Omental fat pad (tissue), 4 donors: ENCODE measurements around the gene PSMD3.

DNA sequence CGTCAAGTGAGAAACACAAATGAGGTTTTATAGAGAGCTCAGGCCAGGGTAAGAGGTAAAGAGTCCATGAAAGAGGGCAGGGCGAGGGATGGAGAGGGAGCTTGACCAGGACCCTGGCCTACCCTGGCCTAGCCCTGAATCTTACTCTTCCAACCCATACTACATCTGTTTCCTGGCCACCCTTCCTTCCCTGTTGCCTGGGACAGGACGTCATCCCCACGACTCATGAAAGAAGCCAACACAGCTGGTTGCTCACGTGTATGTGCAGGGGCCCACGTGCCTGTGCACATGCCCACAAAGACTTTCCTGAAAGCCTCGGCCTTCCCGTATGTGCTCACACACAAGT is 7.2 kb downstream of the PLXDC1 start:
- PRO-cap: no peak
- RAMPAGE, long total RNA, 4 experiments: no peak in any of the 4 experiments

DNA sequence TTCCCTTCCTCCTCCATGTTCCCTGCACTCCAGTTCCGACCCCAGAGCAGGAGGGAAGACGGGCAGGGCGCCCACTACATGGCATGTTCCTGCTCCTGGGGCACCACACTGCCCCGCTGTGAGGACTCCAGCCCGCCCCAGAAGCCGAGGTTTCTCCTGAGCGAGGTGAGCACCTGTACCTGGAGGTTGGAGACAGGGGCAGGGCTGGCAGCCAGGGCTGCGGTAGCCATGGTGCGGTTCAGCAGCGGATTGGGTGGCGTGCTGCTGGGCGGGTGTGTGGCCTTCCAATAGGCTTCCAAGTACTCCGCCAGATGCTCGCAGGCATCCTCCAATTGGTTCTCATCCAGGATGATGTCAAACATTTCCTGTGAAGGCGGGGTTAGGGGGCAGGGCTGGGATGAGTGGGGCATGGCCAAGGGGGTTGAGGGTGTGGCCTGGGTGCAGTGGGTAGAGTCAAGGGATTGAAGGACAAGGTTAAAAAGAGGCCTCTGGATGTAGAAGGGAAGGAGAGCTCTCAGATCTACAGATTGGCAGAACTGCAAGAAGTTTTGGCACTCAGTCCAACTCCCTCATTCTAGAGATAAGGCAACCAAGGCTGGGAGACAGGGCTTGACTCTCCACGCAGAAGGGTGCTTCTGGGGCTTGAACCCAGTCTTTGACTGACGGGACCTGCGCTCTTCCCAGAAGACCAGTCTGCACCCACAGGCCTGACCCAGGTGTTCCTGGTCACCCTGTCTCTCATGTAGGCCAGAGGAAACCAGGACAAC is 11.4 kb upstream of the ARL5C start:
- PRO-cap: no peak
- RAMPAGE, long total RNA, 4 experiments: no peak in any of the 4 experiments

DNA sequence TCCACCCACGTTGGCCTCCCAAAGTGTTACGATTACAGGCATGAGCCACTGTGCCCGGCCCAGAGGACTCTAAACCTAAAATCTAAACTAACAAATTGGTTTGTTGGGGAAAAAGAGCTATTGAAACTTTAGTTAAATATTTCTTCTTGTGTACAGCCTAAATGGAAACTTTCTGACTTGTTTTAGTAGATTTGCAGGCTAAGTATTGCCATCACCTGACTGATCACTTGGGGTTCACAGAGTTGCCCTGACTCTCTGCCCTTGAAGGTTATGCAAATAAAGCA is 2.4 kb upstream of the MED1 start:
- PRO-cap: no peak
- RAMPAGE, long total RNA, 4 experiments: no peak in any of the 4 experiments

DNA sequence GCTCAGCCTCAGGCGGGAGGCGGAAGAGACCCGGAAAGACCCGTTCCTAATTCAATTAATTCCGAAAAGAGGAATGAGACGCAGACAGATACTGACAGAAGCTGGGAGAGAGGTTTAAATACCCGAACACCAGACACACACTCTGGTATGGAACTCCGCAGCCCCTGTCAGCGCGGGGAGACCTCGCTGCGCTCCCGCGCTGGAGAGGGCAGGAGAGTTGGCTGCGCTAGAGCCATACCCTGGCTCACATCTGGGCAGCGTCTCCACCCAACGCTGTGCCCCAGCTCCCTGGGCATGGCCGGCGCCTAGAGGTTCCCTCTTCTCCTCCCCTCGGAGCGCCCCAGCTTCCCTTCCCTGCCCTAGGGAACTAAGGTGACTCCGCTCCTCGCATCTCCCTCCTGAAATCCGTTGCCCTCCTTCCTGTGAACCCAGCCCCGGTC is 8.0 kb downstream of the NEUROD2 start:
- PRO-cap: no peak
- RAMPAGE, long total RNA, 4 experiments: no peak in any of the 4 experiments

DNA sequence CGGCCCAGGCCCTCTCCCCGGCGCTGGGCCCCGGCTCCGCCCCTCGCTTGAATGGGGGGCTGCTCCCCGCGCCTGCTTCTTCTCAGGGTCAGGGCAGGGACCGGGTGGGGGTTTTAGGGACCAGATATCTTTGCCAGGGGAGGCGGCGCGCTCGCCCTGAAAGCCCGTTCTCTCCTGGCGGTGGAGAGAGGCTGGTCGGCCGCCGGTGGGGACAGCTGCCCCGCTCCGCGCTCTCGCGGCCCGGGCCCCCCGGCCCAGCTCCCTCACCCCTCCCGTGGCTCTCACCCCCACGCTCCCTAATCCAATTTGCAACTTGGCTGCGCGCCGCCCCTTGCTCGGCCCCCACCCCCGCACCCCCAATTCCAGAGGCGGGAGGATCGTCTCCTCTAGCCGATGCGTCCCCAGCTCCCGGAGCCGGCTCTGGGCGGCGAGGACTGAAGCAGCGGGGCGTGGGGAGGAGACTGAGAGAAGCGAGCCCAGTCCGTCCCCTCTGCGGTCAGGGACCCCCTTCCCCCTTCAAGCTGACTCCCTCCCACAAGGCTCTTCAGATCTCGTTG is 838 bp downstream of the NEUROD2 start:
- PRO-cap: no peak
- RAMPAGE, long total RNA, 4 experiments: no peak in any of the 4 experiments

- PRO-cap: no peak
- RAMPAGE, long total RNA, 4 experiments: no peak in any of the 4 experiments
Observed at GRCh38 chr17:39627042-39627876, 507 bp downstream of the PPP1R1B start.

DNA sequence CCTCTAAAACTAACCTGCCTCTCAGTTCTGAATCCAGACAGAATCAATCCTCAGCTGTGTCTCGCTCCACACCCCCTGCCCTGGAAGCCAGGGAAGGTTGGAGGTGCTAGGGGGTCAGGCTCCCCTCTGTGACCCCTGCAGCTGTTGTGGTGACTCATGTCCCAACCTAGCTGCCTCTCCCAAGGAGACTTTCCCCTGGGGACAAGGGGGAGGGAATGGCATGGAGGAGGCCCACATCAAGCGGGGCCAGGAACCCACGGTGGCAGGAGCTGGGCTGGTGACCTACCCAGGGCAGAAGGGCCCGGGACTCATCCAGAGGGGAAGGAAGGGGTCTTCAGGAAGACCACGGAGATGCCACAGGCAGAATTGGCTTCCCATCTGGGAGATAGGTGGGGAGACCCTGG is 1.3 kb upstream of the PNMT start:
- PRO-cap: no peak
- RAMPAGE, long total RNA, 4 experiments: no peak in any of the 4 experiments

GRCh38 chr17:39702670-39703544 is 3.0 kb downstream of the ERBB2 start:
- PRO-cap: no peak
- RAMPAGE, long total RNA, 4 experiments: no peak in any of the 4 experiments

DNA sequence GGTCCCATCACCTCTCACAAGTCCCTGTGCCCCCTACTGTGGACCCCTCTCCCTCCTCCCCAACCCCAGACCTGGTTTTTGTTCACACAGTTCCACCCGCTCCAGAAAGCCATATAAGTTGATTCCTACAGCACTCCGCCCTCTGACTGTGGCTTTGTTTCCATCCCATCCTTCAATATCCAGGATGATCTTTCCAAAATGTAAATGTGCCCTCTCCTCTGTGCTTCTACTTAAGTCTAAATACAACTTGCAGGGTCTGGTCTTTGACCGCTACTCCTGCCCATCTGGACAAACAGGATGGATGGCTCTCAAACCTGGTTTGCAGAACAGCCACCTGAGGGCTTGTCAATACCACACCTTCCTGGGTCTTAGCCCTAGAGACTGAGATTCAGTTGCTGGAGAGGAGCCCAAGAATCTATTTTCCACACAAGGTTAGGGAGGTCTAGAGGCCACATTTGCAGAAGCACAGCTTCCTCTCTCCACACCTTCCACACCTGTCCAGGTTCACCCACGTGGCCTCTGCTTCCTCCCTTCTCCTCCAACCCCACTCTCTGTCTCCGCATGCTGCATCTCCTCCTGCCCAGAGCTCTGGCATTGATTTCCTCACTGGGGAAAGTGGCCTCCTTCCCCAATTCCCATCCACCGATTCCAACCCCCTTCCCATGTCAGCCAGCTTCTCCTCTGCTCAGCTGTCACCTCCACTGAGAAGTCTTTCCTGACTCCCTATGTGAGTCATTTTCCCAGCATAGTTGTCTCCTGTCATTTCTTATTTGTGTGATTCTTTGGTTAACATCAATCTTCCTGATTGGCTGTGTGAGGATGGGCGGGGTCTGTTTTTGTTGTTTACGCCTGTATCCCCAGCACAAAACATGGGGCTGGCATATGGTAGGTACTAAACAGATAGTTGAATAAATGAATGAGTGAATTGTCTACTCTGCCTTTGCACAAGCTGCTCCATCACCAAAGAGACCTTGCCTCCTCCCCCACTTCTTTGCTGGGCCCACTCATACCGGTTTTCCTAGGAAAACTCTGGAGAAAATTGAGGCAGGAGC is 1.7 kb upstream of the GRB7 start:
- PRO-cap: no peak
- RAMPAGE, long total RNA, 4 experiments: no peak in any of the 4 experiments

GRCh38 chr17:39738501-39739035 is 830 bp downstream of the GRB7 start:
- PRO-cap: no peak
- RAMPAGE, long total RNA, 4 experiments: no peak in any of the 4 experiments

DNA sequence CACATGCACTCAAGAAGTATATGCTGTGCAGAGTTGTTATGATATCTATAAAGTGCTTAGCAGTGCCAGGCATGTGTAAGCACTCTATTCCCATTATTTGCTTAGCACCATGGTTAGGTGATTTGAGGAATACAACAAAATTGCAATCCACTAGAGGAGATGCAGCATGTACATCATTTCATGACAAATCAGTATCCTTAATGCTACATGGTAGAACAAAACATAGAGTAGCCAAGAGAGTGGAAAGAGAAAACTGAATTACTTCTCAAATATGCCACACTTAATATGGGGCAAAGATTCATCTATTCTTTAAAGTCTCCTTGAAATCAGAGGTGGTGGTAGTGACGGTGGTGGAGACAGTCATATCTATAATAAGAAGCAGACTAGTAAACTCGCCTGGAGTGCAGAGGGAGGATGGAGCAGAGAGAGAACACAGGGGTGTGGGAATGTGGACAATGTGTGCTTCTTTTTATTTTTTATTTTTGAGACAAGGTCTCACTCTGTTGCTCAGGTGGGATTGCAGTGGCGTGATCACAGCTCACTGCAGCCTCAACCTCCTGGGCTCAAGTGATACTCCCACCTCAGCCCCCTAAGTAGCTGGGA is 33.6 kb downstream of the GRB7 start:
- PRO-cap: no peak
- RAMPAGE, long total RNA, 4 experiments: no peak in any of the 4 experiments

- PRO-cap: no peak
- RAMPAGE, long total RNA, 4 experiments: no peak in any of the 4 experiments
Observed at GRCh38 chr17:39774990-39775588, 37.4 kb downstream of the GRB7 start.

DNA sequence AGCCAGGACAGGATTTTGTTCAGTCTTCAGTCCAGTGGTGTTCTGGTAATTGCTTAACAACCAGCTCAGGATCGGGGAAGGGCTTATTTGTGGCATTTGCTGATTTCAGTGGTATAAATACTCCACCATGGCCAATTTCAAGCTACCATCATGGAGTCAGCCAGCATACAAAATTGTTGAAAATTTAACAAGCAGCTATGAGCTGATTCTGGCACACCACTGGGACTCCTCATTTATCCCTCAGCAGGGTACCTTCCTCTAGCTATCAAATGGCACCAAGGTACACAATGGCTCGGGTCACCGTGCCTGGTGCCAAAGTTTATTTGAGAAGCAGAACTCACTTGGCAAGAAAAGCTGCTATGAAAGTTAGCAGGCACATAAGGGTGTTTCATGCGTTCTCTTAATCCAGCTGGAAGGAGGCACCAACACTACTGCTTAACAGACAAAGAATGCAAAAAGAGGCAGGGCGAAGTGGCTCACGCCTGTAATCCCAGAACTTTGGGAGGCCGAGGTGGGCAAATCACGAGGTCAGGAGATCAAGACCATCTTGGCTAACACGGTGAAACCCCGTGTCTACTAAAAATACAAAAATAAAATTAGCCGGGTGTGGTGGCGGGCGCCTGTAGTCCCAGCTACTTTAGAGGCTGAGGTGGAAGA is 51.6 kb downstream of the IKZF3 start:
- PRO-cap: no peak
- RAMPAGE, long total RNA, 4 experiments: no peak in any of the 4 experiments

- PRO-cap: no peak
- RAMPAGE, long total RNA, 4 experiments: no peak in any of the 4 experiments
Observed at GRCh38 chr17:39904535-39905162, 13.8 kb downstream of the GSDMB start.

DNA sequence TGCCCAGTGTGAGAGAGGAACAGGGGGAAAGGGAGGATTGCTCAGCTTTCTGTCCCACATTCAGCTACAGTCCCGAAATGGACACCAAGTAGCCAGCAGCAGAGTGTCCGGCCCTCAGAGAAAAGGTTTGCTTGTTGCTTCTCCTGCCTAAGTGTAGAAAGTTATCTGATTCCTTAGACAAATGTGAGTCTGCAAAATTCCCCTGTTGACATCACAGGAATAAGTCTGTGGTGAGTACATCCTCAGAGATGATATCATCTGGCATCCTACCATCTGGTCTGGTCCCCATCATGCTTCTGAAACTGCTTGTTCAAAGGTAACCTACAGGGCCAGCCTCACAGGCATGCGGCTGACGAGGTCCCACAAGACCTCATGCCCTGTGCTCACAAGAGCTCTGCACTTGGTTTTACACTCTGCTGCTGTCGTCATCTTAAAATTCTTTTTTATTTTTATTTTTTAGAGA is 12.5 kb downstream of the LRRC3C start:
- PRO-cap: no peak
- RAMPAGE, long total RNA, 4 experiments: no peak in any of the 4 experiments

DNA sequence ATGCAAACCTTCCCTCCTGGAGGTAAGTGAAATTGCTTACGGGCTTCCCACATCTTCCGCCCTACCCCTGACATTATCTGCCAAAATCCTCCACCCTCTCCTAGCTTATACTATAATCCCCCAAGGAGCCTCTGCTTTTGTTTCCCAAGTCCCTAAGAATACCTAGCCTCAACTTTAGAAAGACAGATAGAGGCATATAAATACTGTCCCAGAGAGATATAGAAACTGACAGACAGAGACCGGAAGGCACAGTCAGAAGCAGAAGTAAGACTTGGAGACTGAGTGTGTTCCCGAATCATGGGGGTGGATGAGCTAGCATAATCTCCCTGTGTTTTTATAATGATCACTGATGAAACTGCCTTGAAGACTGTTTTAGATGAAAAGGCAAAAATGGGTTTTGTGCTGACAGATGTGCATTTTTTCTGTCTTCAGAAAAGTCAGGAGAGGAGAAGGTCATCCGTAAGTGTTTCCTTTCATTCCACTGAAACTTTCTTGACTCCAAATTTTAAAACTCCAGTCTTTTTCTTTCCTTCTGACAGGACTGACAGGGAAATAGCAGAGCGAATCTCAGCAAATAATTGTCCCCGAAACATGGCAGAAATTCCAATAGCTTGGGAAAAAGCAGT is 8.3 kb upstream of the PSMD3 start:
- PRO-cap: no peak
- RAMPAGE, long total RNA, 4 experiments: no peak in any of the 4 experiments

- PRO-cap: no peak
- RAMPAGE, long total RNA, 4 experiments: start-site peak on the plus strand in 2 of 4 experiments, at chr17:39980821-39980877 at its widest, 516 to 1,493 reads per replicate
Observed at GRCh38 chr17:39980173-39981282, at the start of gene PSMD3. PSMD3 (plus strand) TSS chr17:39980807.

GRCh38 chr17:40011877-40012537 is 3.2 kb upstream of the CSF3 start:
- PRO-cap: no peak
- RAMPAGE, long total RNA, 4 experiments: no peak in any of the 4 experiments

GRCh38 chr17:40017313-40018130 is 2.3 kb downstream of the CSF3 start:
- PRO-cap: no peak
- RAMPAGE, long total RNA, 4 experiments: no peak in any of the 4 experiments

DNA sequence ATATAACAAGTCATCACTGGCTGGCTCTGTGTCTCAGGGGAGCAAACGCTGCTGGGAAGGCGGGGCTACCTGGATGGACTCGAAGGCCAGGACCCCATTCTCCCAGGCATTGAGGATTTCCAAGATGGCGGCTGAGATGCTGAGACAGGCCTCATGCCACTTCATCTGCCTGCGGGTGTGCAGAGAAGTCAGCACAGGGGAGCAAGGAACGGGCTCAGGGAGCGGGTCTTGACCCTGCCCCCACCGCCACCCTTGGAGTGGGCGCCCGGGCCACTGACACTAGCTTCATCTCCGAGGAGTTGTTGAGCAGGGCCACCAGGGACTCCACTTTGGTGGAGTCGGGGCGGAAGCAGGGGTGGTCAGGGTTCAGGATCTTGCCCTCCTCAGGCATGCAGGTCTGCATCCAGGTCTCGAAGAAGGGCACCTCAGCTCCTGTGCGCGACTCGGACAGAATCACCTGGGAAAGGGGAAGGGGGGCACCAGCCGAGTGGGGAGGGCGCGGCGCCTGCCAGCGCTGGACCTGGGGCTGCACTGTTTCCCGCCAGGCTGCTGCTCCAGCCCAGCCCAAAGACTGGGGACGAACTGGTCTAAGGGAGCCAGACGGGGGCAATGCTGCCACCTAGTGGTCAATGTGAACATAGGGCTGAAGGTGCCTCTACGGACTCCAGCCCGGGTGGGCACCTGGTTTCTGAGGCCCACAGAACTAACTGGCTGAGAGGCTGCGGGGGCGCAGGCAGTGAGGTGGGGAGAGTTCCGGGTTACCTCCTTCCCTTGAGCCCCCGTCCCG is 11.5 kb downstream of the CSF3 start:
- PRO-cap: no peak
- RAMPAGE, long total RNA, 4 experiments: no peak in any of the 4 experiments